ENCODE data around the gene GPAM.

- RRBS: no CpG with 5 or more reads among the region's 6 CpGs
Observed at GRCh38 chr10:110895759-110896708, 22.9 kb downstream of the BBIP1 start.

- RRBS: under 1% methylated on average over 10 of the region's 46 CpGs
Observed at GRCh38 chr10:110918011-110919082, 633 bp downstream of the BBIP1 start.

DNA sequence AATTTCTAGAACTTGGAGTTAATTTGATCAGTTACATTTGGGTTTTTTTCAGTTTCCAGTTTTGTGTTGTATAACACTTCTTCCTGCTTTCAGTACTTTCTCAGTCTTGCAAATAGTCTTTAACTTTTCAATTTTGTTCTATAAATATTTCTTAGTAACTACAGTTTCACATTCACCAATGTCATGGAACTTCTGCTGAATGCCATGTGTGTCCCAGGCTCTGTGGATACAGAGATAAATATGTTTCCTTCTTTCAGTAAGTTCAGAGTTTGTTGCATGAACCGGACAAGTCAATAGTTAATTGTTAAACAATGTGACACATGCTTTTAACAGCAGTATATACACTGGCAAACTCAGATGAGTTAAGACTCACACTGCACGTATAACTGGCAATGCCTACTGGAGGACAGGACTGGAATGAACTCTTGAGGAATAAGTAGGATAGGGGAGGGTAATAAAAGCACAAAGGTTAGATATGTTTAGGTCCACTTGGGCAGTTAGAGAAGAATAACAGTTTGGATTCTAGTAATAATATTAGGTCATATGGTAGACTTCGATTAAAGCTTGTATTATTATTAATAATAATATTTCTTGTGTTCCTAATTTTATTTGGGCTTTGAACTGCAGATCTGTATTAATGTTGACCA, 4.7 kb downstream of the SHOC2 start:
- RRBS: no CpG with 5 or more reads among the region's 3 CpGs

- RRBS: no CpG with 5 or more reads among the region's 3 CpGs
Observed at GRCh38 chr10:110946040-110947046, 26.9 kb downstream of the SHOC2 start.

DNA sequence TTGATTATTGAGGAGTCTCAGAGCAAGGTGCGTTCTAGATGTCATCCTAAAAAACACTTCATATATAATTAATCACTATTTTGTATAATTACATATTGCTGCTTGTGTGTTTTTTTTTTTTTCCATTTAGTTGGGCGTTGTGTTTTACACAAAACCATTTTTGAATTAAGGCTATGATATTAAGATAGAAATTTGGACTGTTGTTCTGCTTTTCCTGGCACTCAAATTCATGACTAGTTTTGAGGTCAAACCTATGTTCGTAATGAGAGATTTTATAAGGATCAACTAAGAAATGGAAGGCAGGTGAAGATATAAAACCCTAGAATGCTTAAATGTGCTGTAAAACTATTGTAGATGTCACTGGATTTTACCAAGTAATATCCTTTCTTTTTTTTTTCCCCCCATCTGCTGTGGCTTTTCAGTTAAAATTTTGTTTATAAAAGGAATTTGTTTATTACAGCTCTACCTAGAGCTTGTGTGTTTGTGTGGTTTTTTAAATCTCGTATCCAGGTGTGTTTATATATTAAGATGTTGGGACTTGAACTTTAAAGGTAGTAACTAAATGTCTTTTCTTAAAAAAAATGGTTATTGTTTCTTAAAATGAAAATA, 63.5 kb upstream of the ADRA2A start:
- RRBS: no CpG with 5 or more reads among the region's 4 CpGs

DNA sequence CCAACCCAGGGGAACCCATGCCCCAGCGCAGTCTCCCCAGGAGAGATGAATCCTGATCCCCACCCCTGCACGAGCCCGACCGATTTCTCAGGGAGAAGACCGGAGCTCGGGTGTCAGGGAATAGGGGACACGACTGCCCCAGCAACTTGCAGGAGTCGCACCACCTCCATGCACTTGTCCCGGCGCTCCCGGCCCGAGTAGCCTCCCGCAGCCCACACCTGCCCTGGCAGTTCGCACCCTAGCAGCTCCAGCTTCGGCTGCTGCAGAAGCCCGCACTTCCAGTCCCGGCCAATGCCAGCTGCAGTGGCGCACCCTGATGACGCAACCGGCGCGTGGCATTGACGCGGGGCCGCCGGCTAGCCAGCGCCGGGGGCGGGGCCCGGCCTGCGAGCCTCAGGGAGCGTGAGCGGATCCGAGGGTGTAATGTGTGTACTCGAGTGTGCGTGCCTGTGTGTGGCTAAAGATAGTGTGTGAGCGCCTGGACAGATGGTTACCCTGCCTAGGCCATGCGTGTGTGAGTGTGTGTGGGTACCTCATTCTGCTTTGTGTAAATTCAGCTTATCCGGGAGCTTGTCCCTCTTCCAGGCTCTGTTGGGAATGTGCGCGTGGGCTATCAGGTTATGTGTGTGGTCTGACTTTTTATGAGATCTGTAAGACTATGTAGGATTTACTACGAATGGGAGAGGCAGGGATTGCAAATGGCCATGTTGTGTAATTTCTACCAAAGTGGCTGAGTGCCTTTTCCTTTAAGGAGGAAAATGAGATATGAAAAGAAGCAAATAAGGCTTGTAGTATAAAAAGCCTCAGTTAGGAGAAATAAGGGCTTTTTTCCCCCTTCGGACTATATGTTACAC, at the start of gene GPAM:
Gene GPAM, minus strand, starts transcription at position 310 of the 854 bp plus-strand sequence.
- RRBS: 3% methylated on average over 9 of the region's 43 CpGs

- RRBS: no CpG with 5 or more reads among the region's 6 CpGs
Observed at GRCh38 chr10:112209776-112210120, 26.2 kb upstream of the GPAM start.

DNA sequence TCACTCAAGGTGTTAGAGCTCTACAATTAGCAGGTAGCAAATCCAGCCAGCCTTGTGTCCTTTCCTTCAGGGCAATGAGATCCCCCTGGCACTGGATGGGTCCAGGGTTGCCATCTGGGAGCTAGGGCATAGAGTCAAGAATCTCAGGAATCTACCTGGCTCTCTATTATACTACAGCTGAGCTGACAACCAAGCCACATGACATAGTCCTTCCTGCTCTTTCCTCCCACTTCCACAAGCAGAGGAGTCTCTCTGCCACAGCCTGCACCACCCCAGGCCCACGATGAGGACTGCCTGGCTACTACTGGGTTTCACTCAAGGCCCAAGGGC, 41.2 kb upstream of the TECTB start:
- RRBS: no CpG with 5 or more reads among the region's 1 CpG

- RRBS: no CpG with 5 or more reads among the region's 2 CpGs
Observed at GRCh38 chr10:112265705-112266021, 17.5 kb upstream of the TECTB start.

DNA sequence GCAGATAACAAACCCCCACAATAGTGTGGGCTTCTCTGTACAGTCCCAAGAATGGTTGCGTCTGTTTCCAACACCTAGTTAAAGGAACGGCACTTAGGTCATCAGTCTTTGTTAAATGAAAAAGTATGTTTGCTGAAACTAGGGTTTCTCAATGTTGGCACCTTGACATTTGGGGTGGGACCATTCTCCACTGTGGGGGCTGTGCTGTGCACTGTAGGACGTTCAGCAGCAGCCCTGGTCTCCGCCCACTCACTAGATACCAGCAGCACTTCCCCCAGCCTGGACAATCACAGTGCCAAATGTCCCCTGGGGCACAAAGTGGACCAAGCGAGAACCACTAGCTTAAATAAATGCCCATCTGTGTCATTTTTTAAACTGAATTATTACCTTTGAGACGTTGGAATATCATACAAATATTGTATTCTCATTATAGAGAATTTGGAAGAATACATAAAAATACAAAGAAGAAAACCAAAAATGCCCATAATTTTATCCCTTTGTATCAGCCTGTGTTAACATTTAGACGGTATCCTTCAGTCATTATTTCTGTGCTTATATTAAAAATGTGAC, 13.9 kb downstream of the TECTB start:
- RRBS: no CpG with 5 or more reads among the region's 7 CpGs

GRCh38 chr10:112413112-112413518, 33.6 kb downstream of the ZDHHC6 start:
- RRBS: no CpG with 5 or more reads among the region's 10 CpGs

GRCh38 chr10:112430657-112431144, 16.0 kb downstream of the ZDHHC6 start:
- RRBS: no CpG with 5 or more reads among the region's 1 CpG

DNA sequence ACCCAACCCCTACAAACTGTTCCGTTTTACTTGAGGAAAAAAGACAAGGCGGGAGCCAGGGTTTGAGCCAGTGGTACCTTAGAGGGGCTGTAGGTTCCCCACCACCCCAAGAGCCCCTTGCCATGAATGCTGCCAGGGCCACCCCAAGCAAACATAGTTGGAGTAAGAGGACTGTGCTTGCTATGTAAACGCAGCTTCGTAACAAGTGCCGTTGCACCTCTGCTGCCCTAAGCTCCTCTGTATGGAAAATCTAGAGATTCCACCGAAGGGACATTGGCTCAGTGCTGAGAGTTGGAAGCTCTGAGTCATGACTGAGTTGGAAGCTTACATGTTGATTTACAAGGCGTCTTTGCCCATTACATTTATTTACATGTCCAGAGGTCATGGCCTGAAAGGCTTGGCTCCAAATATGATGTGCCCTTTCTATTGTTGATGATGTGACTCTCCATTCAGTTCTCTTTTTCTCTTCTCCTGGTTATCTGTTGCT, 233.2 kb upstream of the TCF7L2 start:
- RRBS: no CpG with 5 or more reads among the region's 7 CpGs

DNA sequence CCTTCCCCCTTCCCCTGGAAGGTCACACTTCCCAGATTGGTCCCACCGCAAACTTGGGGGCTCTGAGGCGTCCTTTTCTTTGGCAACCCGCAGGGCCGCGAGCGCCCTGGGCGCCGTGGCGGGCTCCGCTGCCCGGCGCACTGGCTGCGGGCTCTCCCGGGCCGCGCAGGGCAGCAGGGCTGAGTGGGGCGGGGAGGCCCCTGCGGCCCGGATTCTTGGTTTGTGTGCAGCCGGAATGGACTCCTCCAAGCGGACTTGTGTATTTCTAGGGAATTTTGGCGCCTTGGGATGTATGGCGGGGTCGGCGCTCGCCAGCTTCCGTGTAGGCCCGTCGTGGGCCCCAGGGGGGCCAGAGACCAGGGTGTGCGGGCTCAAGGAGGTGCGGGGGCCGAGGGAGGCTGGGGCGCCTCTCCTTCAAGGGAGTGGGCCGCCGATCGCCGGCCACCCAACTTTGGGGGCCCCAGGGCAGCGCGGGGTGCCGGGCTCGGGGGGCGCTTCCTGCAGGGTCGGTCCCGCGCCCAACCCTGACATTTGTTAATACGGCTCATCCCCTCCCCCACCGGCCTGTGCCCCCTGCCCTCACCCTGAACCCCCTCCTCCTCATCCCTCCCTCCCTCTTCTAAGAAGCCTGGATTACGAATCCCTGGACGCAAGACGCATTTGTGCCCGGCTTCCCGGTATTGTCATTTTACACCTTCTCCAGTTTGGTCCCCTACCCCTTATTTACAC, 2.4 kb downstream of the TCF7L2 start:
- RRBS: 11% methylated on average over 16 of the region's 52 CpGs

DNA sequence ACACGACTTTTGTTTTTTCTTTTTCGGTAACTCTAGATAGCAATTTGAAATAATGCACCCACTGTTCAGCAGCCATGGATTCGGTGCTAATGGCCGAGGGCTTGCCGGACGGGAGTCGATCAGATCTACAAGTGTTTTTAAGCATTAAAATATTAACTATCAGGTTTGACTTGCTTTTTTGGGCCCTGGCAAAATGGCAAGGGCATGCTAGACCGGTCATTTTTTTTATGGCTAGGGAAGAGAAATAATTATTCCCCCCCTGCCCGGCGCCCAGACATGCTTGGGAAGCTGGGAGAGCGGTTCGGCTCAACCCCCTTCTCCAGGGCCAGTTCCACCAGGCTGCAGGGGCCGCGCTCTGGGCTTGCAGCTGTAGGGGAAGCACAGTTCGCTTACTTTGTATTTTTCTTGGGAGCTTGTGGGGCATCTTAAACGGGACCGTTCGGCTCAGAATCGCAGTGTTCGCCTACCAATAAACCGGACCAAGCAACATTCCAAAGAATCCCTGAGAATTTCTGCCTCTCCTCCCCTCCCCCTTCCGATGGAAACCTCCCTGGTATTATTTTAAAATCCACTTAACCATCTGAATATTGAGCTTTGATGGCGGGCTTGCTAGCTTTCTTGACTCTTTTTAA, 3.1 kb downstream of the TCF7L2 start:
- RRBS: no CpG with 5 or more reads among the region's 23 CpGs

DNA sequence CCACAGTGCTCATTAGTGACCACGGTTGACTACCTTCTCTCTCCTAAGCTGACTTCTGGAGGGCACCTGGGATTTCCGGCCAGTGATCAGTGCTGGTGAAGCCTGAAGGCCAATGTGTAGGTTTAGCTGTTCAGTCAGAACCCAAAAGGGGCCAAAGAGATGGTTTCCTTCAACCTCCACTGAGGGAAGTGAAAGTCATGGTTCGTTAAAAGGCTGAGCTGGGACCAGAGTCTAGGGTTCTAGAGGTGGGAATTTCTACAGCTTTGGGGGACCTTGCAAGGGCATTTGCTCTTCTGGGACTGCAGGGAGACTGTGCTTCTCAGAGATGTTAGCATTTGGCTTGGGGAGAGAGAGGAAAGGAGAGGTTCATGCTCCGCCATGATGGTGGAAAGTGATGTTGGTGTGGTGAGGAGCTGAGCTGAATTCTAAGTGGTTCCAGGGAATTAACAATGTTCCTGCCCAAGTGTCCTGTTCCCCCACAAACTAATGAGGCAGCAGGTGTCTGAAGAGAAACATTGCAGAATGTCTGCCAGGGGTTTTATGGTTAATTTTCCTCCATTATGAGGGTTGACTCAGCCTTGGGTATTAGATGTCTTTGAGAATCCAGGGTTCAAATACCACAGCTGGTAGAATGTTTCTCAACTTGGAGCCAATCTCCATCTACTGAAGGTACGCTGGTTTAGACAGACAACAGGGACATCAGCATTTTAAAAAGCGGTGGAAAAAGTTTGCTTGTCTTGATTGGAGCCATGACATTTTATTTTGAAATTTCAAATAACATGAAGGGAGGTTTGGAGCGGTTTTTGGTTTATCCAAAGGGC, 46.7 kb downstream of the TCF7L2 start:
- RRBS: no CpG with 5 or more reads among the region's 7 CpGs

GRCh38 chr10:113112416-113113249, 162.6 kb downstream of the TCF7L2 start:
- RRBS: no CpG with 5 or more reads among the region's 10 CpGs

DNA sequence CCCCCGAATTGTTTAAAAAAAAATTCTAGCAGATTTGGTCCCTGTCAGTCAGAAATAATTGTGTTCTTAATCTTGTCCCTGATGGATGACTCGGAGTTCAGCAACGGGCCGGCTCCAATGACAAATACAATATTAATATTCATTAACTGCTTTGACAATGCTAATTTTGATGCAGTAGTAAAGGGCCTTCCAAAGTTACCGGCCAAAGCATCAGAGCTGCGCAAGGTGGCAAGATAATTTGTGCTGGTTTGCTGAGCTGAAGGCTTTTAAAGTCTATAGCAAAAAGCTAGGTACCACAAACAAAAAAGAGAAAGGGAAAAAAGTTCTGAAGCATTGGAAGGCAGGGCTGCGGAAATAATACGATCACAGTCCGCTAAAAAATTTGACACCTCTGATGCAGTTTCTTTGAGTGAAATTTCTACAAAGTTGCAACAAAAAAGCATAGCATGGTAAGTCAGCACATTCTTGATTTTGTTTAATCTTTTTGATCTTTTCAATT, 175.5 kb downstream of the TCF7L2 start:
- RRBS: 70% methylated on average over 2 of the region's 9 CpGs

GRCh38 chr10:113166449-113167031, 216.5 kb downstream of the TCF7L2 start:
- RRBS: no CpG with 5 or more reads among the region's 6 CpGs

DNA sequence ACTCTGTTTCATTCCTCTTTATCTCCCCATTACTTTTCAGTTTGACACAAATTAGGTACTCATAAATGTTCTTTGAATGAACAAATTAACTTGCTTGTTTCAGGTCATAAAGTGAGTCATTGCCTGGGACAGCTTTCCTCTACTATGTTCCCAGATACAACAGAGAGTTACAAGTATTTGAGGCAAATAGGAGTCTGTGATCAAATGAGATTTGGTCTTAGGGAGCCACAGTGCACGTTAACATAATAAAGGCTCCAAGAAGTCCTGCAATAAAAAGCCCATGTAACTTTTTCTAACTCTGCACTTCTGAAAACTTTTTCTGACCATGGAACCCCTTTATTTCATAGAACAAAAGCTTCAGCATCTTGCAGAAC, 102.4 kb upstream of the HABP2 start:
- RRBS: no CpG with 5 or more reads among the region's 1 CpG